ENCODE measurements around the gene ADGRG6.

GRCh38 chr6:139166821-139167324 lies 32.0 kb downstream of the HECA start:
- PRO-cap: no peak

- PRO-cap: no peak
Observed at GRCh38 chr6:139176227-139176801, 41.4 kb downstream of the HECA start.

DNA sequence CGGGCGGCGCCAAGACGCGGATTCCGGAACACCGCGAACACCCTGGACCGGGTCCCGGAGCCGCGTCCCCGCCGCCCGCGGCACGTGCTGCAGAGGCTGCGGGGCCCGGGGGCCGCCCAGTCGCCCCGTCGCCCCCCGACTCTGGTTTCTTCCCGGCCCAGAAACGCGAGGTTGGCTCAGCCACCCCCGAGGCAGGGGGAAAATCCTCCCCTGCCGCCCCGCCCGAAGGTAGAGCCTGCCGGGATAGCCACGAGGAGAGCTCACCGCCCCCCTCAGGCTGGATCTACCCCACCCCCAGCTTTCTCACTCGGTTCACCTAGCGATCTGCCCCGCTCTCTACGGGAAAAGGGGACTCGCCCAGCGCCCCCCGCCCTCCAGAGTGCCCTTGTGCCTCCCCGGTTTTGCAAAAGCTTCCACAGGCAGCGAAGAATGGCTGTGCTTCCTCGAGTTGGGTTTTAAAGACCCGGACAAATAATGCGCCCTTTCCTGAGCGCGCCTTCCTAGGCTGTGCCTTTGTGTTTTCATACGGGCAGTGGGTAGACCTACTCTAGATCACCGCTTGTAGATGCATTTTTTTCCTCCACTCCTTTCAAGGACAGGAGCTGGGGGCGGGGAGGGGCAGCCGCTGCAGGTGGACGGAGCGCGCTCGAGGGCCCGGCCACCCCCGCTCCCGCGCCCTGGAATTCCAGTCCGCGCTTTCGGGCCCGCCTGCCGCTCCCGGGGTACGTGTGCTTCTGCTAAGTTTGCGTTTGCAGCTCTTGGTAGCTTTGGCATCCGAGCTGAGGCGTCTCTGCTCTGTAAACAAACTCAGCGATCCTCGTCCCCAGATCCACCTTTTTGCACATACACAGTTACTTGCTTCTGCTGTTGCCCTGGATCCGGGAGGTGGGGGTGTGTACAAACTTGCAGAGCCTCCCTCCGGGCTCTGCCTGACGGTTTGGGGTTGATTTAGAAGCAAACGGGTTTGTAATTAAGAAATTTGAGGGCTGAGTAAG lies 564 bp upstream of the CITED2 start:
- PRO-cap: bidirectional peak, plus-strand start at position 36 of the sequence, minus-strand start outside the sequence

DNA sequence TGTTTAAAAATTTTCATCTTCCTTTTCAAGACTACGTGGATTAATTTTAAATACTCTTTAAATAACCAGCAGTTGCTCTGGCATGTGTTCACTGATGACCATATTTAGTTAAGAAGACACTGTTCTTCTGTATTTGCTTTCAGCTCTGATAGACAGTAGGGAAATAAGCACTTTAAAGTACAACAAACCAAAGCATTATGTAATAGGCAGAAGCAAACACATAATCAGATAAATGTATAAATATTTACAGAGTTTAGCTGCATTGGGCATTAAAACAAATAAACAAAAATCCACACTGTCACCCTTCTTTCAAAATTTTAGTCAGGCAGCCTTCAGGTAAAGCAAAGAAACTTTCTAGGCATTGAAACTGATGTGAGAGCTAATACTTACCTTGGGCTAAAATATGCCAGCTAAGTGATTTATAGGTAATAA lies 111.3 kb upstream of the CITED2 start:
- PRO-cap: no peak

DNA sequence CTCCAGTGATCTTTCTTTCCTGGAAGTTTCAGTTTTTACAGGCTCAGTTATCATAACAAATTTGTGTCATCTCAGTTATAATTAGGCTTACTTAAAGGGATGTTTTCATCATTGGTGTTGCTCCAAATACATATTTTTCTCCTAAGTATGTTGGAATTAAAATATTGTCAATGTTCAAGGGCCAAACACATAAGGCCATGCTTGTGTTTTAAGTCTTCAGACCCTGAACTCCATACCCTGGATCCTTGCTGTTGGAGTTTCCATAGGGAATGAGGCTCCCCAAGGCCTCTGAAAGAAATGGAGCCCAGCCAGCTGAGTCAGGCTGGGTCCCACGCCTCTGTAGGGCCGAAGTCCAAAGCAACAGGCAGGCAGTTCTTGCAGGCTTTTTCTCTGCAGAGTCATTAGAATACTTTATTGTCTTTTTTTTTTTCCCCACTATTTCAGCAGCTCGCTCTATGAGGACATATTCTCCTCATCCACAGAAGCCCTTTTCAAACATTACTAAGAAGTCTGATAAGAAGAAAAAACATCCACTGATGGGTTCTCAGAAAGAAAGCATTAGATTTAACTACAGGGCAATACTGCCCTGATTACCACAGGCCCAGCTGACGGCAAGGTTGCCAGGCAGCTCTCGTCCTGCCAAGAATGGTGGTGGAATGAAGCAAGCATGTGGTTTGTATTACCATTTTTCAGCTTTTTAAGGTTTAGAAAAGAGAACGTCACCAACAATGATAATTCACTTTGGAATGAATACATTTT lies 223.3 kb upstream of the CITED2 start:
- PRO-cap: no peak

- PRO-cap: no peak
Observed at GRCh38 chr6:140883775-140884306, 1248.9 kb upstream of the GJE1 start.

GRCh38 chr6:141260882-141261384 lies 871.8 kb upstream of the GJE1 start:
- PRO-cap: no peak

GRCh38 chr6:141745820-141746252 lies 386.9 kb upstream of the GJE1 start:
- PRO-cap: no peak

GRCh38 chr6:142301602-142302380 lies at the start of gene ADGRG6:
Gene ADGRG6 (plus strand): TSS chr6:142302007.
- PRO-cap: bidirectional peak, plus-strand start at chr6:142302071, minus-strand start at chr6:142302013

DNA sequence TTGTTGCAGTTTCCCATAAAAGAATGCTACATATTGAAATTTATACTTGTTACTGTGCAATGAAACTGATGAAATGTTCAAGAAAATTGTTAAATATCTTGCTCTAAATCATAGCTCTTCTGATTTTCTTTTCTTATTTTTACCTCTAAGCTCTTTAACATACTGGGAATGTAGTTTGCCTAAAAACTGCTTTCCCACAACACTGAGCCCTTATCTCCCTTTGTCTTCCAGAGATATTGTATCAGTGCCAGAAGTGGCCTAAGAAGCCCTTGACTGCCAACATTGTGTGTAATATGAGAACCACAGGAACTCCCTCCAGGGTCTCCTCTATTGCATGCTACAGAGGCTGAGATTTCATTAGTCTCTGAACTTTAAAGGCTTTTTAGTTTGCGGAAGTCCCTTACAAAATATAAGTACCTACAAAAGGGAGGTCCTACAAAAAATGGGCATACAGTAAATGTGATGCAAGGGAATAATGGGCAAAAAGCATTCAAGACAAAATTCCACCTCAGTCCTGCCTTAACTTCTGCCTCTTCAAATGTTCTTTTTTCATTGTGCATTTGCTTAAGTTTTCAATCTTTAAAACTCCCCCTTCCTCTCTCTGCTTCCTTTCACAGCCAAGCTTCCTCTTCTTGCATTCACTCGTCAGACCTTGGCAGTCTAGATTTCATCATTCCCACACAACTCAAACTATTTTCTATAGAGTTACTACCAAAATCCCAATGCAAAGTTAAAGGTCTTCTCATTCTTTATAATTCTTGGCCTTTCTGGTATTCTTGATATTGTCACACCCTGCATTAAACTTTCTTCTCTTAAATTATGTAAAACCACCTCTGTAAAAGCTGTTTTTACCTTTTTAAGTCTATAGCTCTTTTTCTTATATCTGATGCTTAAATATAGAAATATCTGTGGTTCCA lies 76.5 kb downstream of the ADGRG6 start:
- PRO-cap: no peak

DNA sequence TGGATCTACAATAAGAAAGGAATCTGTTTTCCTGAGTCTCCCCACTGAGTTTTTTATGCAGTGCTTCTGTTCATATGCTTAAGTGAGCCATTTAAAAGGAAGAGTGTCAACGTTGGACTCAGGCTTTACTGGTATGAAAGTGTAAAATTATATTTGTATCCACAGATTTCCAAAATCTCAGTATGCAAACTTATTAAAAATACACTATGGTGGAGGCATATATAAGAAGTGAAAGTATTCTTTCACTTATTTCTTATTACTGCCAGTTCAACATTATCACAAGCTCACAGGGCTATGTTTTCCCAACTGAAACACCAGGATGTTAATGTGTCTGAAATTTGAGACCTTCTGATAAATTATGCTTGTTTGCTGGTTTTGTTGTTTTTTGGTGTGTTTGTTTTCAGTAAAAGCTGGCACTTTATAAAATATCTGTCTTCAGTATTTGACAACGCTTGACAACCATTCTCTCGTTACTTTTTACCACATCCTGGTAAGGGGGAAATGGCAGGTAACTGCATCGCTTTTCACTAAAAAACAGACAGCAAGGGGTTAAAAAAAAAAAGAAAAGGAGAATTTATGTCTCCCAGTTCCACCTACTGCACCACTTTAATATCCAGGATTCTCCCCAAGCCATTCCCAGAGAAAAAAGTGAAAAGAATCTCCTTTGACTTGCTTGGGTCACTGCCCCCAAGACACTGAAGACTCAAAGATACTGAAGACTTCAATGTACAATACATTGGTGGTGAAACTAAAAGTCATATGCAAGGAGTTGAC lies 89.1 kb downstream of the HIVEP2 start:
- PRO-cap: no peak

- PRO-cap: no peak
Observed at GRCh38 chr6:142888737-142889264, 56.2 kb downstream of the HIVEP2 start.

DNA sequence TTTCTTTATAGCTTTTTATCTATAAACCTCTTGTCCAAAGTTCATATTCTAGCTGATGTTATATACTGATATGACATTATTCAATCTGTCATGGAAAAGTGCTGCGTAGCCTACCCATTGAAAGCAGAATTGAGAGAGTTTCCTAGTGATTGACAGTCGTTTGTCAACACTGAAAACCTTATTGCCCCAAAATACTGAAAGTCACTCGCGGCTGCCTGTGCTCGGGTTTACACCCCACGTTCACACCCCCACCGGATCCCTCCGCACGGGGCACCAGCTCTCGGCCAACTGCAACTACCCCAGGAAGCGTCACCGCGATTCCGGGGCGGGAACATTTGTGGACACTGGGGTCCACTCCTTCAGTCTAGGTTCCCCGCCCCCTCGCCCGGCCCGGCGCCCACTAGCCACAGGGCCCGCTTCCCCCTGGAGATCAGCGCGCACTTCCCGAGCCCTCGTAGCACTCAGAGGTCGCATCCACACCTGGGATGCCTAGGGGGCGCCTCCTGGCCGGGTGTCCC lies 528 bp upstream of the AIG1 start:
- PRO-cap: bidirectional peak, plus-strand start at position 369 of the sequence, minus-strand start at position 292 of the sequence

GRCh38 chr6:143536539-143537251 lies 25.2 kb upstream of the FUCA2 start:
- PRO-cap: no peak

GRCh38 chr6:143566958-143567405 lies 55.5 kb upstream of the FUCA2 start:
- PRO-cap: no peak

DNA sequence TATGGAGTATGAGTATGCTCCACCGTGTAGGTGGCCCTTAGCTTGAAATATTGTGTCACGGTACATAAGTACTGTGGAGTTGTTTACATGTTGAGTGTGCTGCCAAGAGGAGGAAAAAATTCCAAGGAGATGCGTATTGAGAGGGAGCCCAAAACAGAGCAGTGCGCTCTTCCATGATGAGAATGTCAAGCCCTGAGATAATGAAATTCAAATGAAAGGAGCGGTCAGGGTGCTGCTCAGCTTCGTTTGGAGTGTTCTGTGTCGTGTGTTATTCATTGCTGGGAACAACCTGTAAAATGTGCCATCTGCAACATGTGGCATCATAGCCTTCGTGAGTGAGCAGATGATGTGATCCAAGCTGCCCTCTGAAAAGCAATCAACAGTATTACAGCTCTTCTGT lies 48.2 kb upstream of the PHACTR2 start:
- PRO-cap: no peak

DNA sequence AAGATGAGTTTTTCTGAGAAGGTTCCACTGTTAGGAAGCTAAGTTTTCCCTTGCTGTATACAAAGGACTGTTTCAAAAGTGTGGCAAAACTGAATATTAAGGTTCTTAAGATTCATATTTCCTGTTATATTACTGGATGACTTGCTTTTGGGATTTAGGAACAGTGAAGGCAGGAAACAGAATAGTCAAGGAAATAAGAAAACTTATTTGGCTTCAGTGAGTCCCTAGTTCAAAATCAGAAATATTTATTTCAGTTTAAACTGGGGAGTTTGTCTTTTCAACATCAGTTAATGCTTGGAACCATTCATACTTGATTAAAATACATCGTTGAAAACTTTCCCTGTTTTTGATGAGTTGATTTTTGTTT lies 298 bp upstream of the ZC2HC1B start:
- PRO-cap: no peak

DNA sequence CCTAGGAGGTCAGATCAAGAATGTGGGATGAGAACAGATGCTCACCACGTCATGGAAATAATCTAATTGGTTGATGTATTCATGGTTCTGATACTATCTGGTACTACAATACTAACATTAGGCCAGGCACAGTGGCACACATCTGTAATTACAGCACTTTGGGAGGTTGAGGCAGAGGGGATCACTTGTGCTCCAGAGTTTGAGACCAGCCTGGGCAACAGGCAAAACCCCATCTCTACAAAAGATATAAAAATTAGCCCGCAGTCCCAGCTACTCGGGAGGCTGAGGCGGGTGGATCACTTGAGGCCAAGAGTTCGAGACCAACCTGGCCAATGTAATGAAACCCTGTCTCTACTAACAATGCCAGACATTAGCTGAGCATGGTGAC lies 24.4 kb downstream of the STX11 start:
- PRO-cap: no peak

GRCh38 chr6:144301841-144302040 lies 16.6 kb downstream of the UTRN start:
- PRO-cap: no peak

DNA sequence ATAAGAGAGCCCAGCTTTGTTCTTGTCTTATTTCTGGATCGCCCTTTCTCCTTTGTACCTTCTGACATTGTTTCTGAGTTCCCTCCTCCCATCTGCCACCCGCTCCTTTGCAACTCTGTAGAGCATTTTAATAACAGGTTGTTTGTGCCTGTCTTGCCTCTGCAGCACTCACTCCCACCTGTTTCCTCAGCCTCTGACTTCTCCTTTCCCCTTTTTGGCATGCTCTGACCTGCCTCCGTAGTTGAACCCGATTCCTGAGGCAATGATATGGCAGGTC lies 50.1 kb downstream of the UTRN start:
- PRO-cap: no peak